ENCODE results near the genes CCDC71 and GMPPB.

GRCh38 chr3:49076020-49076559, 17.8 kb downstream of the QRICH1 start:
- PRO-cap = no peak

DNA sequence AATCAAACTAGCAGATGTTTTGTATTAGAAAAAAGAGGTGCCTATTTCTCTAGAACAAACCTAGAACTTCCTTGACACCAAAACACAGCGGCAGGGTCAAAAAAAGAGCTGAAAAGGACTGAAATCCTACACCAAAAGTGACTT, 1.4 kb downstream of the QRICH1 start:
- PRO-cap = no peak

- PRO-cap = bidirectional peak, plus-strand start at chr3:49166437, minus-strand start at chr3:49166323
These were observed at the start of gene CCDC71 for GRCh38 chr3:49166159-49166725. Gene CCDC71 (minus strand): TSS chr3:49166331.

DNA sequence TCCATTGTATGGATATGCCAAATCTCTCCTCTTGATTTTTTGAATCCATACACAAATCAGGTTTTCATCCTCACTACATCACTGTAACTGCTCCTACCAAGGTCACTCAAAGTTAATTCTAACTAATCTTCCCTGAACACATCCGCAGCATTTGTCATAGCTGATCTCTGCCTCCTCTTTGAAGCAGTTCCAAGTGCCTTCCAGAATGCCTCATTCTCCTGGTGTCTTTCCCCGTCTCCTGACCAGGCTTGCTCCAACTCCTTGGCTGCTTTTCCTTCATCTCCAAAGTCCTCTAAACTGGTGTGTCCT, 1.2 kb upstream of the IHO1 start:
- PRO-cap = no peak

DNA sequence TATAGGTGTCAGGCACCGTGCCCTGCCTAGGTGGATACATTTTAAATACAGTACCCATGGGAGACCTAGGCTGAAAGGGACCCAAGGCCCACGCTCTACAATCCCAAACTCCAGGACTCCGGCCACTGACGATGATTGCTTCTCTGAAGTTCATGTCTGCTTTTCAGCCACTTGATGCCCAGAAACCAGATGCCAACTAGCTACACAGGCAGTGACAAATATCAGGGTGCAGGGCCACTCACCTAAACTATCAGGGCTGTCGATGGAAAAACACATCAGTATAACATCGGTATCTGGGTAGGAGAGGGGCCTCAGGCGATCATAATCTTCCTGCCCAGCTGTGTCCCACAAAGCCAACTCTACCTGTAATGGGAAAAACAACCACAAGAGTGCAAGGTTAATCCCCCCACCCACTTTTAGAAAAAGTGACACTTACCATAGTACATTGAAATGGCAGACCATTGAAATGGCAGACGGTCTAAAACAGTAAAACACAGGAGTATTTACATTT, 10.1 kb upstream of the GPX1 start:
- PRO-cap = no peak

- PRO-cap = no peak
These were observed 1.9 kb downstream of the DAG1 start for GRCh38 chr3:49471719-49472582.

- PRO-cap = no peak
These were observed 21.6 kb upstream of the BSN start for GRCh38 chr3:49532359-49533414.

DNA sequence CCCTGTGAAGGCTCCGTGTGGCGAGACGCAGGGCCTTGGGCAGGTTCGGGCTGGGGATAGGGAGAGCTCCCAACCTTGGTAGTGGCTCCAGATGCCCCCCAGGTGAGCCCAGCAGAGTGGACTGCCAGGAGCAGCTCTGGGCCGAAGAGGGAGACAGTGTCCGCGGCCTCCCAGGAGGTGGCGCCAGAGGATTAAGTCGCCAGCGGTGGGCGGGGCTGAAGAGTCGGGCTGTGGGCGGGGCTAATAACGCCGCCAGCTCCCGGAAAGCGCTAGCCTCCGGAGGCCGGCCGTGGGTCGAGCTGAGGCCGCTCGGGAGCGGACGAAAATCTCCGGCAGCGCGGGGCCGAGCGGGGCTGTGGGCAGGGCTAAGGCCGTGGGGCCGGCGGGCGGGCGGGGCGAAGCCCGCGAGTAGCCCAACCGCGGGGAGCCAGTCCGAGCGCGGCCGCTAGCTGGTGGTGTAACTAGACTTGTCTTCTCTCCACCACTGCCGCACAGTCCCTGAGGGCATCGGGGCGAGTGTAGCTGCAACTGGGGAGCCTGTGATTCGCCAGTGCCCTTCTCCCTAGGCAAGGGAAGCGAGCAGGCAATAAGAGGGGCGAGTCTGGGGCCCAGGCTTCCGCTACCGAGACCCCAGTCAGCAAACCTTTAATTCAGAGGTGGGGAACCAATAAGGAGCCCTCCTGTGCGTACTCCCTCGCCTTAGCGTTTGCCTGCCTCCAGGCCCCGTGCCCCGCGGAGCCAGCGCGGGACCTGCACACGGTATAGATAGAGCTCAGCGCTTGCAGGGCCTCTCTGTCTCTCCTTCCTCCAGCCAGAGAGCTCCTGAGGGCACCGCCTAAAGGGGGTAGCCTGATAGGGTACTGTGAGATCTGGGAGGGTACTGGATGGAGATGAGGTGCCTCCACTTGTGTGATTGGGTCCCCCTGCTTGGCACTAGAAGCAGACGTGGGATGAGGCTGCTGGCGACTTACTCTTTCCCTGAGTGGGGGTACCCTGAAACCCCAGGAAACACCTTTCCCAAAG, 14.3 kb upstream of the BSN start:
- PRO-cap = unidirectional peak, plus-strand start at position 290 of the sequence; unidirectional peak, plus-strand start at position 430 of the sequence; bidirectional peak, plus-strand start at position 464 of the sequence, minus-strand start at position 491 of the sequence

- PRO-cap = no peak
These were observed 5.4 kb upstream of the APEH start for GRCh38 chr3:49668647-49669249.

DNA sequence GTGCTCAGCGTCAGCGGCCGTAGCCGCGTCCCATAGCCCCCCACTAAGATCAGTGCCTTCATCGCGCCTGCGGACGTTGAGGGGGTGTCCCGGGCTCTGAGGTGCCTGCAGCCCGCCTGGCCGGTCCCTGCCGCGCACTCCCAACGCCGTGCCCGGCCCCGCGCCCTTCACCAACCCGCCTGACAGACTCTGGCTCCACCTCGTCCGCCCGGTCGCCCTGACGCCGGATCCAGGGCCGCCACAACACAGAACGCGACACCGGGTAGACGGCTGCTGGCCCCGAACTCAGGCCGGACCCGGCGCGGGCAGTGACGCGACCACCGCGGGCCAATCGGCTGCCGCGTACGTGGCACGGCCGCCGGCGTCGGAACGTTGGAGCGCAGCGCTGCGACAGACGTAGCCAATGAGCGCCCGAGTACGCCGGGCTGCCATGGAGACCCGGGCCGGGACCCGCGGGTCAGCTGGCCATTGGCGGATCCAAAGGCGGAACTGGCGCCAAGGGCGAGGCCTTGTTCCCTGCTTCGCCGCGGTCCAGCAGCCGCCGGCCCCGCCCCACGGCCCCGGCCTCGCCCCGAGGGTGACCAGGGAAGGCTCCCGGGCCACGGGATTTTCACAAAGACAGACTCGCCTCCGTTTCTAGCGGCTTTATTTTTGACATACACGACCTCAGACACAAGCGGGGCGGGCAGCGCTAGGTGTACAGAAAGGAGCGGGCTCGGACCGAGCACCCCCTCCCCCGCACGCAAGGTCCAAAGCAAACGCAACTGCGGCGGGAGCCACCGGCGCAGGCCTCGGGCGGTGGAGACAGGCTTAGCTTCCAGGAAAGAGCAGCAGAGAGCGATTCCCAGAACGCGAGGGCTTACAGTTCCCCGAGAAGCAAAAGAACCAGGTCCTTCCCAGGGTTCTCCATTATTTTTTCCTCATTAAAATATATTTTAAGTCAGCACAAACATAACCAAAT, at the start of gene GMPPB:
GMPPB (minus strand) TSS at position 287 of the 961 bp plus-strand sequence.
- PRO-cap = bidirectional peak, plus-strand start at position 574 of the sequence, minus-strand start at position 287 of the sequence

DNA sequence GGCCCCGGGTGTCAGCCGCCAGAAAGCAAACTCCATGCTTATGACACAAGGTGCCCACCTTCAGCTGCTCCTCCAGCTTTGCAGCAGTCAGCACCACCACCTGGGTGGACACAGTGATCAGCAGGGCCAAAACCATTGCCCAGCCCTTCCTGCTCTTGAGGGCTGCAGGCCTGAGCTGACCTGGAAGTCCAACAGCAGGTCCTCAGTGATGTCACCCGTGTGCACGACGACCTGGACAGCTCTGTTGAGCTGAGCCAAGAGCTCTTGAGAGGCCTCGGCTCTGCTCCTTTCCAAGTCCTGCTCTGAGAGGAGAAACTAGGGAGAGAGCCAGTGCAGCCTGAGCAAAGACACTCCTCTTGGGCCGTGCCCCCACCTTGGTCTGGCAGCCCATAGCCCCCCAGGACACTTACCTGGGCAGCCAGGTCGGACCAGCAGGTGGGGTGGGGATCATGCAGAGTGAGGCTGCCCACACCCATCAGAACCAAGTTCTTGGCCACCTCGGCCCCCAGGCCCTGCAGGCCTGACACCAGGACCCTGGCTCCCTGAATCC, 609 bp downstream of the UBA7 start:
- PRO-cap = no peak

GRCh38 chr3:50124780-50125756, 30.1 kb upstream of the SEMA3F start:
- PRO-cap = no peak

DNA sequence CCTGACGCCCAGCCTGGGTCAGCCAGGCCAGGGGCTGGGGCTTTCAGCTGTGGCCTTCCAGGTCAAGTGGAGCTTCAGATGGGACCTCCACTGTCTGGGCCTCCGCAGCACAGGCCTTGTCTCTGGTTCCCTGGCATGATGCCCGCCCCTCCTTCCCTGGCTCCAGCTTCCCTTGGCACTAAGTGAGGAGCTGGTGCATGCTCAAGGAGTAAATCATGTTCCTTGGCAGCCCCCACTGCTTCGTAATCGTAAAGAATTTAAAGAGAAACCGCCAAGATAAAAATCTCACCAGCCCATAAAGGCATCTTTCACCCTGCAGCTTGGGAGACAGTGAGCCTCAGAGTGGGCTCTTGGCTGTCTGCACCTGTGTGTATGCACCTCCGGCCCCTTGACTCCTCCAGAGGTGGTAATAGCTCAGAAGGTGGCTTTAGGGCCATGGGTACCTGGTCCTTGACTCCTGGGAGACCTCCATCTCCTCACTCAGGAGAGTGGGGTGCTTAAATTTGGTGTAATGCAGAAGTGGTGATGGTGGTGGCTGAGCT, 9.0 kb downstream of the SEMA3F start:
- PRO-cap = unidirectional peak, minus-strand start at position 184 of the sequence

GRCh38 chr3:50165922-50166777, 11.0 kb downstream of the SEMA3F start:
- PRO-cap = no peak

- PRO-cap = no peak
These were observed 3.3 kb upstream of the SLC38A3 start for GRCh38 chr3:50201561-50202362.

GRCh38 chr3:50236940-50237568, 1.1 kb downstream of the GNAI2 start:
- PRO-cap = bidirectional peak, plus-strand start at chr3:50237187, minus-strand start at chr3:50237082

DNA sequence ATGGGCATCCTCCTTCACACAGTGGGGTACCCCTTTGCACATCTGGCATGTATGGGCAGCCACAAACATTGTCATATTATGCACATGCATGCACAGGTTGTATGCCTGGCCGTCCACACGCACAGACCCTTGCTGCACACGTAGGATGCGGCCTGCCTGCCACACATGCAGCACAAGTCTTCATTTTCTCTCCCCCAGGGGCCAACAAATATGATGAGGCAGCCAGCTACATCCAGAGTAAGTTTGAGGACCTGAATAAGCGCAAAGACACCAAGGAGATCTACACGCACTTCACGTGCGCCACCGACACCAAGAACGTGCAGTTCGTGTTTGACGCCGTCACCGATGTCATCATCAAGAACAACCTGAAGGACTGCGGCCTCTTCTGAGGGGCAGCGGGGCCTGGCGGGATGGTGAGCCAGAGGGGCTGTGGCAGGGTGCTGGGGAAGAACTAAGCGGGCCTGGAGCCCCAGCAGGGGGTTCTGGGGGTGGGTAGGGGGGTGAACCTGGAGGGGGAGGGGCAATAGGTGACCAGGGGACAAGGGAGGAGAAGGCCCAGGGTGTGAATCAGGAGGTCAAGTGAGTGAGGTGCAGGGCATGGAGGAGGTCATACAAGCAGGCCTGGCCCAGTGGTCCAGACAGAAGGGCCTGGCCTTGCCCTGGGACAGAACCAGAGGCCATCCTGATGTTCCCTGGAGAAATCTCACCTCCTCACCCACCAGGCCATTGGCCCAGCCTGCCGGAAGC, 11.5 kb upstream of the SEMA3B start:
- PRO-cap = no peak

- PRO-cap = bidirectional peak, plus-strand start at chr3:50291888, minus-strand start at chr3:50291624; bidirectional peak, plus-strand start at chr3:50291964, minus-strand start at chr3:50291962
These were observed 669 bp downstream of the IFRD2 start for GRCh38 chr3:50291364-50292155.

GRCh38 chr3:50340120-50340531, 510 bp downstream of the RASSF1 start:
- PRO-cap = unidirectional peak, plus-strand start at chr3:50340363

- PRO-cap = no peak
These were observed 710 bp downstream of the CYB561D2 start for GRCh38 chr3:50351458-50351685.

Data from rectum (tissue), 1 donor.